LHCN-M2 (cell line): ENCODE measurements around a stretch of chr15.

DNA sequence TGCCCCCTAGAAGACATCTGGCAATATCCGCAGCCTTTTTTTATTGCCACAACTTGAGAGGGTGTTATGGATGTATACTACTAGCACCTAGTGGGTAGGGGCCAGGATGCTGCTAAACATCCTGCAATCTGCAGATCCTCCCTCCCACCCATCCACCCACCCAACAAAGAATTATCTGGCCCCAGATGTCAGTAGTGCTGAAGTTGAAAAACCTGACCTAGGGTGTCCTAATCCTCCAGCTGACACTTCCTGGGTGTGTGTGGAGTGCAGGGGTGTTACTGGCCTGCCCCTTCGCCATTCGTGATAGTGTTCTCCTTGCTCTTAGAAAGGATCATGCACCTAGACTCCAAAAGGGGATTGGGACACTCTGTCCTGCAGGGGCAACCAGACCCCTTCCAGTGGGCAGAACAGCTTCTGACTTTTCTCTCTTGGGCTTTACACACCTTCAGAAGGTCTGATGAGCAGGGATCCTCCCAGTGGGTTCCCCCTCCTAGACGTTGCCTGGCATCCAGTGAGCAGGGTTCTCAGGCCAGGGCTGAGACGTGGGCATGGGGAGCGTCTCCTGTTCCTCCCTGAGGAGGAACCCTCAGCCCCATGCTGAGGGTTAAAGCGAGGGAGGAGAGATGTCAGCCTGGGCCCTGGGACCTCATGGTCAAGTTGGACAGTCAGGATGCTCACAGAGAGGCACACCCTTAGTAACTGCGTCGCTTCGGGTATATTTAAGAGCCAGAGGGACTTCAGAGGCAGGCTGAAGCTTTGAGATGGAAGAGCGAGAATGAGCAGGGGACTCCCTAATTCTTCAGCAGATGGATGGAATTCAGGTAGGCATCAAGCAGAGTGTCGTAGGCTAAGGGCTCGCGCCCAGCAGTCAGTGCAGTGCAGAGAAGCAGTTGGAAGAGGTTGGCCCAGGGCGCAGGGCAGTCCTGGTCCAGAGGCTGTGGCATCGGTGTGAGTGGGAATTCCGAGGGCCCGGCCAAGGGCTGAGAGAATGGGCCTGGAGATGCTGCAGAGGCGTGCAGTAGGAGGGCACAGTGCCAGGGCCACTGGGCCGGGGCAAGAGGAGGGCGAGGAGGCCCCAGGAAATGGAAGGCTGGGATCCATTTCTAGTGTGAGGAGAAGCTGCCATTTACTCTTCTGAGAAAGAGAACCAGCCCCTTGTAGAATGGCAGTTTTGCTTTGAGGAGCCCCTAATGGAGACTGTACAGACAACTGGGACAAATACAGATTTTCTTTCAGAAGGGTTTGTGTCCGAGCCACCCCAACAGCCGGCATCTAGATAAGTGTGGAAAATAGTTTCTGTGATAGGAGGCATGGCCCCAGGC lies 74.7 kb downstream of the AAGAB start:
- RAMPAGE, long total RNA: no peak

DNA sequence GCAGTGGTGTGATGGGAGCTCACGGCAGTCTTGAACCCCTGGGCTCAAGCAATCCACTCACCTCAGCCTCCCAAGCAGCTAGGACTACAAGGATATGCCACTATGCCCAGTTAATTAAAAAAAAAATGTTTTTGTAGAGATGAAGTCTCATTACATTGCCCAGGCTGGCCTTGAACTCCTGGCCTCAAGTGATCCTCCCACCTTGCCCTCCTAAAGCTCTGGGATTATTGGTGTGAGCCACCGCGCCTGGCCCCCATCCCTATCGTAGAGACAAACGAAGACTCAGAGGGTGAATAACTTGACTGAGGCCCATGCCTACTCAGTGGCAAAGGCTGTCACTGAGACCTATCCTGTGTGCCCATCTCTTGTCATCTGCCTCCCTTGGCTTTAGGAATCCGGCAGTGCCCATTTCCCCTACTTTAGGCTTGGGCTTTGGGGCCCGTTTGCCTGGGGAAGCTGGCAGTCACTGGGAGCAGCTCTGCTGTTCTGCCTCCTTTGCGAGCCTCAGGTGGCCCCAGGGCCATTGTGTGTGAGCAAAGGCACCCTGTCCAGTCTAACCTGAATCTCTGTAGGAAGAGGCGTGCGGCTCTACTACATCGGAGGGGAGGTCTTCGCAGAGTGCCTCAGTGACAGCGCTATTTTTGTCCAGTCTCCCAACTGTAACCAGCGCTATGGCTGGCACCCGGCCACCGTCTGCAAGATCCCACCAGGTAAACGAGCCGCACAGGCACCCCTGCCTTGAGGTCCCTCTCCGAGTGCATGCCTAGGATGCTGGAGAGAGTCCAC lies 70.1 kb downstream of the AAGAB start:
- RAMPAGE, long total RNA: no peak

DNA sequence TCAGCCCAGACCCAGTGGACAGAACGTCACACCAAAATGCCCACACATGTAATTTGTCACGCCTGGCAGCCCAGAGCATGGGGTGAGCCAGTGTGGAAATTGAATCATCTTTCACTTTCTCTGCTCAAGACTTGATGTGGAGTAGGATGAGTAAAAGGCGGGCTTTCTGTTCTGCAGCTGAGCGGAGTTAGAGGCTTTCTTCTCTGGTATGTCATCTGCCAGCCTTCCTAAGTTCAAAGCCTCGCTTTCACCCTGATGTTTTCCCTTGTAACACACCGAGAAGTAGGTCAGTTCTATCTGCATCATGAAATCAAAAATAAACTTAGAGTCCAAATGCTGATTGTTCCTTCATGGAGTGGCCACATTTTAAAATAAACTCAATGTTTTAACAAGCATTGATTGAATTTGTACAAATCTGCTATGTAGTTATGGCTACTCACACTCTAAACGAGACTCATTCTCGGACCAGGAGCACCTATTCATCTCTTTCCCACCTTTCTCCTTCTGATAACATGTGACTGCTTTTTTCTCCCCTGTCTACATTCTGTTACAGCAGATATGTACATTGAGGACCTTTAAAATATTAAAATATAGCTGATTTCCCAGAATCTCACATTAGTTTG lies 62.3 kb upstream of the SKOR1 start:
- RAMPAGE, long total RNA: no peak

GRCh38 chr15:67784215-67784836 lies 41.0 kb upstream of the SKOR1 start:
- RAMPAGE, long total RNA: no peak

DNA sequence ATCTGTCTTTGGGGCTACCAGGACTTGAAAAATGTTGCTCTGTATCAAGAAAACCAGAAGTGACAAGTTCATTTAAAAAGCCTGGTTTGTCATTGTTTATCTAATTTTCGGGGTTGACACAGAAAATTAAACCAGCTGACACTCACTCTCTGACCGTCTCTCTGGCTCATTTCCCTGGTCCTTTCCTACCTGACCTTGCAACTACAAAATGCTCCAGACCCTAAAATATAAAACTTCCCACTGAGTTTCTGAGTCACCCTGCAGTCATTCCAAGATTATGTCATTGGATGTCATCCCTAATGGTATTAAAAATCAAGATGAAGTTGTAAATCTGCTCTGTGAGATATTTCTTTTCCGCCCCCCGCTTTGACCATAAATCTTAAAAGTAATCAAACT lies 32.9 kb upstream of the SKOR1 start:
- RAMPAGE, long total RNA: no peak

GRCh38 chr15:67851307-67851738 lies 26.0 kb downstream of the SKOR1 start:
- RAMPAGE, long total RNA: no peak

DNA sequence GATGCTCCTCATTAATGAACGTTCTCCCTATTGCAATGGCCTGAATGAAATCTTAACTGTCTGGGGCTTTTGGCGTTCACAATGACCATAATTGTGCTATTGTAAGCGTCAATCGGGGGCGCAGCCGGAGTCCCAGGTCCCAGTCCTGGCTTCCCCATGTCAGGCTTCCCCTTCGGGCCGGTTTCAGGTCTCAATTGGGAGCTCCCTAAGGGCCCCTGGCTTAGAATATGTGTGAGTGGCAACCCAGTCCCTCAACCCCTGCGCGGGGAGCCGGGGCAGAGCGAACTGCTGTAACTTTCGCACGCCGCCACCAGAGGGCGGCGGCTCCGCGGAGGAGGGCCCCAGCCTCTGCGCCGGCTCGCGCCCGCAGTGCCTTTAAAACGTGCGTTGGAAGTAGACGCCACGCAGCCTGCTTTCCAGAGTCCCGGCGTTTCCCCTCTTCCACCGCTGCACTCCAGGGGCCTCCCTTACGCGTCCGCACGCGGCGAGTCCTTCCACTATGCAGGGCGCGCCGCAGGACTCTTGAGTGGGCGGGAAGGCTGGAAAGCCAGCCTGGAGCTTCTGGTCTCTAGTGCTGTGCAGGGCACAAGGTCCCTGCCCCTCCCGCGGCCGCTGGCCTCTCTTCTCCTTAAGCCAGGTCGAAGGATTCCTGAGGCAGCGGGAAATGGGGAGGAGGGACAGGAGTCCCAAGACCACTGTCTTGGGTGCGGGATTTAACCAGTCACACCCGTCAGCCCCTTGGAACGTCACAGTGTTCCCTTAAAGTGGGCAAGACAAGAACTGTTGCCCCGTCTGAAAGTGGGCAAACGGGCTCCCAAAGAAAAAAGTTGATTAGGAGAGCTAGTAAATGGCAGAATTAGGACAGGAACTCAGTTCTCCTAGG lies 38.2 kb downstream of the SKOR1 start:
- RAMPAGE, long total RNA: no peak

- RAMPAGE, long total RNA: no peak
Observed at GRCh38 chr15:67945867-67946913, 107.9 kb upstream of the PIAS1 start.

- RAMPAGE, long total RNA: no peak
Observed at GRCh38 chr15:68156174-68157075, 48.7 kb downstream of the CALML4 start.

DNA sequence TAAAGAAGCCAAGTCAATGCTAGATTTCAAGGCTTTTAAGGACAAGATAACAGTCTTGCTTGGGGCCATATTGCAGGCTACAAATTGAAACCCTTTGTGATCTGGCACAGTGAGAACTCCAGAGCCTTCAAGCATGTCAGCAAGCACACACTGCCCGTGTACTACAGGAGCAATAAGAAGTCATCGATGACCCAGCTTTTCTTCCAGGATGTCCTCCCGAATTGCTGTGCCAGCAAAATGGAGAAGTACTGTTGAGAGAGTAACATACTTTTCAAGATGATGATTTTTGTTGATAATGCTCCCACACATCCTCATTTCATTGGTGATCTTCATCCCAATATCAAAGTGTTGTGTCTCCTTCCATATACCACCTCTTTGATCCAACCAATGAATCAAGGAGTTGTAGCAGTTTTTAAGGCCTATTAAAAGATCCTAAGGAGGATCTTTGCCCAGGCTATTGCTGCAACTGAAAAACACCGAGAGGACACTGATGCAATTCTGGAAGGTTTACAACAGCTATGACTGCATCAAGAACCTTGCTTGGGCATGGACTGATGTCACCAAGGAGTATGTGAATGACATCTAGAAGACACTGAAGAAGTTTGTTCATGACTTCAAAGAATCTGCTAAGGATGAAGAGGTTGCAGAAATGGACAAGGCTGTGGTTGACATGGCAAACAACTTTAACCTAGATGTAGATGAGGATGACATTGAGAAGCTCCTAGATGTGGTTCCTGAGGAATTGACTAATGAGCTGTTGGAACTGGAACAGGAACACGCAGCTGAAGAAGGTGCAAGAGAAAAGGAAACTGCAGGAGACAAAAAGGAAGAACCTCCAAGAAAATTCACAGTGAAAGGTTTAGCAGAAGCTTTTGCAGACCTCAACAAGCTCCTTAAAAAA lies 20.1 kb downstream of the CALML4 start:
- RAMPAGE, long total RNA: no peak

DNA sequence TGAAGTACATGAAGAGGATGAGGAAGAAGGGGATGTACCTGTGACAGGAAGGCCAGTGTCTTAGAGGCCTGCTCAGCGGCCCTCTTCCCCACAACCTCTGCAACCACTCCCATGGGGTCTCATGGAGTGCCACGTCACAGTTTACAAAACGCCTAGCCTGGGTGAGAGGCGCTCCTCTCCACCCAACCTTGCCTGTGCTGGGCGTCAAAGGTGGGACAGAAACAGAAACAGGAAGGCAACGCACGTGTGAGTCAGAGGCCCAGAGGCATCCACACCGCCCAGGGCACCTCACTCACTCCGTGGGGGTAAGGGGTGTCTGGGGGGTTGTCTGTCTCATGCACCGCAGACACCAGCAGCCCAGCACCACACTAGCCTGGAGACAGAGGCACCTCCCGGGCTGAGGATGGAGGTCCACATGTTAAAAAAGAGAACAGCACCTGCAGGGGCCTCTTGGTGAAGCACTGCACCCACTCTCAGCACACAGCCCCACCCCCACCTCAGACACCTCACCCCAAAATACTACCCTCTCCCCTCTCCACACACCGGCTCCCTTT lies 4.7 kb upstream of the CALML4 start:
- RAMPAGE, long total RNA: no peak

GRCh38 chr15:68217439-68217741 lies 12.1 kb downstream of the CLN6 start:
- RAMPAGE, long total RNA: no peak

DNA sequence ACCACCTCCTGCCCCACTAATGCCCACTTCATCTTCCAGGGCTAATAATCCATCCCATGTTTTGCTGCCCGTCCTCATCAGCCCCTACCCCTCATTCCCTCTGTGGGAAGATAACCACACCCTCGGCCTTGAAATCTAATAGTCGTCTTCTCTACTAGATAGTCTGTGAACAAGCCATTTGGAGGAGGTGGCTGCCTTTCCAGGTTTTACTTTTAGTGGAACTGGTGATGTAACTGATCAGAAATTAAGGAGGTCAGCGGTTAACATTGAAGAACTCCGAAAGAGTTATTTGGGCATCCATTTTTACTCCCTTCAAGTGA lies 1.2 kb downstream of the FEM1B start:
- RAMPAGE, long total RNA: no peak

DNA sequence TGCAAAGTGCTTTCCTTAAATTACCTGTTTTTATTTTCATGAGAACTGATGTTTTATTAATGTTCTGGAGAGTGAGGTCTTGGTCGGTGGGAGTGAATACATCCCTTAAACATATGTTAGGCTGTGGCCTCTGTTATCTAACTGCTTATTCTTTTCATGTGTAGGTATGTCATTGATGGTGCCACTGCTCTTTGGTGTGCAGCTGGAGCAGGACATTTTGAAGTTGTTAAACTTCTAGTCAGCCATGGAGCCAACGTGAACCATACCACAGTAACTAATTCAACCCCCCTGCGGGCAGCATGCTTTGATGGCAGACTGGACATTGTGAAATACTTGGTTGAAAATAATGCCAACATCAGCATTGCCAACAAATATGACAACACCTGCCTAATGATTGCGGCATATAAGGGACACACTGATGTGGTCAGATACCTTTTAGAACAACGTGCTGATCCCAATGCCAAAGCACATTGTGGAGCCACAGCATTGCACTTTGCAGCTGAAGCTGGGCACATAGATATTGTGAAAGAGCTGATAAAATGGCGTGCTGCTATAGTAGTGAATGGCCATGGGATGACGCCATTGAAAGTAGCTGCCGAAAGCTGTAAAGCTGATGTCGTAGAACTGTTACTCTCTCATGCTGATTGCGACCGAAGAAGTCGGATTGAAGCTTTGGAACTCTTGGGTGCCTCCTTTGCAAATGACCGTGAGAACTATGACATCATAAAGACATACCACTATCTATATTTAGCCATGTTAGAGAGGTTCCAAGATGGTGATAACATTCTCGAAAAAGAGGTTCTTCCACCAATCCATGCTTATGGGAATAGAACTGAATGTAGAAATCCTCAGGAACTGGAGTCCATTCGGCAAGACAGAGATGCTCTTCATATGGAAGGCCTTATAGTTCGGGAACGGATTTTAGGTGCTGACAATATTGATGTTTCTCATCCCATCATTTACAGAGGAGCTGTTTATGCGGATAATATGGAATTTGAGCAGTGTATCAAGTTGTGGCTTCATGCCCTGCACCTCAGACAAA lies 12.2 kb downstream of the FEM1B start:
- RAMPAGE, long total RNA: no peak

- RAMPAGE, long total RNA: no peak
Observed at GRCh38 chr15:68298879-68299605, 21.5 kb downstream of the FEM1B start.

DNA sequence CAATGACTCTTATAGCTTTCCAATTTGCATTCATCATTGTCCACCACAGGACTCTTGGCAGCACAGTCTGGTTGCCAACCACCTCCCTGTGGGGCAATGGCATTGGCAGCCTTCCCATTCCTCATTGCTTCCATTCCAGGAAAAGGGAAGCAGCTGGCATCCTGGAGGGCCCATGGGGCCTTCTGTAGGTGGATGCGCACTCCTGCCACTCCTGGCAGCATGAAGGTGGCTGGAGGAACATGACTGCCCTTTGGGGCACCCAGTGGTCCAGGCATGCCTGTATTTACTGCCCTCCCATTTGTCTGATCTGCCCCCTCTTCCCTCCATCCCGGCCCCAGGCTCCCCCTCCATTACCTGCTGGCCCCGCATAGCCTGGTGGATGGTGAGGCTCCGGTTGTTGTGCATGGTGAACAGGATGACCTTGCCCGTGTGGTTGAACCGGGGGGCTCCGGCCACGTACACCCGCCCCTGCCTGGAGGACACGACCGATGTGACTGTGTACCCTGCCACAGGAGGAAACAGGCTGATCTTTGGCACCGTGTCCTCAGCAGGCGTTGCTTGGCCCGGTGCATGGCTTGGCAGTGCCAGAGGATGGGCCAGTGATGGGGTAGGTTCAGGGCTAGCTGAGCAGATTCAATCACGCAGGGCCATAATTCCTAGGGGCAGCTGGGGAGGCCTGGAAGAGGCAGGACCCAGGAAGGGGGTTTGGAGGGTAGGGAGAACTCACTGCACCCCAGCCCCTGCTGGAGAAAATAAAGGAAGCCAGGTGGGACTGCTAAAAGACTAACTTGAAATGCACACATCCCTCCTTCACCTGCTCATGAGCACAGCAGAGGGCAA lies 58.0 kb downstream of the FEM1B start:
- RAMPAGE, long total RNA: no peak

- RAMPAGE, long total RNA: no peak
Observed at GRCh38 chr15:68360382-68361248, 71.3 kb downstream of the ITGA11 start.

DNA sequence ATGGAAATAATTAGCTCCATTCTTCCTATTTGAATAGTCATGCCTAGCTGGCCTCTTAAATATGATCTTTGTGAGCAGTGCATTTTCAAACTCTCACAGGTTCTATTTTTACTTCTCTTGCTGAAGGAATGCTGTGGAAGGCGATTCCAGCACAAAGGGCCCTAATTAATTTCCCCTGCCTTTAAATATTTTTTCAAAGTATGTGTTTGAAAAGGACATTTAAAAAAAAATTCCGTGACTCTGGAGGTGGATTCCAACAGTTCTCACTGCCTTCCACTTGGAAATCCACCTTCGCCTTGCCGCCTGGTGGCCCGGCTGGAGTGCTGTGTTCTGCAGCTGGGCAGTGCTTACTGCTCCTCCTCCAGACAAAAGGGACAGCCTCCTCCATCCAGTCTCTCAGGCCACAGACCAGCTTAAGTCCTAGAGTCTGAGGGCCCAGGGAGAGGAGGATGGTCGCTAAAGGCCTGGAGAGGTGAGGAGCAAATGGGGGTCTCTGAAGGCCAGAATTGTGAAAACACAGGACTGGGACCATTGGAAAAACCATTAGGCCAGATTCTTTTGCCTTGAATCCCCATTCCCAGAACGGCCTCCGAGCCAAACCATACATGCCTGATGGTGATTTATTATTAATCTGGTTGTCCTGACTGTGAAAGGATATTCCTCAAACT lies 61.4 kb upstream of the CORO2B start:
- RAMPAGE, long total RNA: no peak

DNA sequence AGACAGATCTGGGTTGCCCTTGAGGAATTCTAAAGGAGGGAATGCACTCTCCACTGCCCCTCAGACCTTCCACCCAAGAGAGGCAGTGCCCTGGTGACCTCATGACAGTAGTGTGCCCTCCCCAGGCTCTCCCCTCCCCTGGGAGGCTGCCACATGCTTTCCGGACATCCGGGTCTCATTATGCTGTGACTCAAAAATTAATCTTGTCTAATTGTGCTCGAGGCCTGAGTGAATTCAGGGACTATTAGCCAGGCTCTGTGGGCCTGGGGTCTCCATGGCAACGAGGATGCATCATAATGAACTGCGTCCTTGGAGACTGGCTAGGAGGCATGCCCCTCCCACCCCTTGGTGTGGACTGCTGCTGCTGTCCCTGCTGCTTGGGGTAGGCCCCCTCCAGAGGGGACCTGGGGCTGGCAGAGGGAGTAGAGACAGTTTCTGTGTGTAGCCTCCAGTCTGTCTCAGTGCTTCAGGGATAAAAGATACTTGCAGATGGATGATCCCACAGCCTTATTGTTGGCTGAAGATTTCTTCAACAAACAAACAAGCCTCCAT lies 20.9 kb downstream of the CORO2B start:
- RAMPAGE, long total RNA: no peak

- RAMPAGE, long total RNA: no peak
Observed at GRCh38 chr15:68602025-68602351, 23.2 kb downstream of the CORO2B start.